HepG2 (cell line): ENCODE results near the genes TMEM231 and MON1B.

DNA sequence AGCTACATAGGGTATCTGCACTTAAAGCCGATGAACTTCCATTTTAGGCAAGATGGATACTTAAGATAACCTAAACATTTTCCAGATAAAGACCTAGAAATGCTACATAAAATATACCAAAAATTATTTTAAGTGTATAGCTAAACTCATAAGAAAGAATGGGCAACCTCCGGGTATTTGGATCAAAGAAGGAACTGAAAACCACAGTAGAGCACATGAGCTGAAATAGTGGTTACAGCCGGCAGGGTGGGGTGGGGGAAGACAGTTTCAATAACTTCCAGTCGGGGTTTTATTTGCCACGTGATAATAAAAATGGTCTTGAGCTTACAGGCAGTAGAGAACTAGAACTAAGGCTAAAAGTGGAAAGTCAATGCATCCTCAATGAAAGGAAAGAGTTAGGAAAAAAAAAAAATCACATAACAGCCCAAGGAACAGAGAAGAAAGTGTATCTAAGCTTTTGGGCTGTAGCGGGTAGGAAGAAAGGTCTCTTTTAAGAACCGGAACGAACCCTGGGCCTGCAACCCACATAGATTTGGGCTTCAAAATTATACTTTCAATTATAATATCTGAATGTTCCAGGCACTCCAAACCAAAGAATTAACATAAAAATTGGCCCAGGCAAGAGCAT lies 53.0 kb downstream of the CFDP1 start:
- RRBS, 2 experiments: 100% methylated on average over 2 of the region's 8 CpGs; no CpG with 5 or more reads in 1 of the 2 experiments
CAGE:
- cytosol, long polyA minus RNA: no peak
- cytosol, long polyA plus RNA: no peak
- long polyA plus RNA: no peak
- nucleus, long polyA minus RNA: no peak
- nucleus, long polyA plus RNA: no peak

GRCh38 chr16:75434316-75434924 lies 1.1 kb upstream of the CFDP1 start:
- RRBS, 2 experiments: no CpG with 5 or more reads among the region's 18 CpGs
CAGE:
- cytosol, long polyA minus RNA: no peak
- cytosol, long polyA plus RNA: no peak
- long polyA plus RNA: no peak
- nucleus, long polyA minus RNA: no peak
- nucleus, long polyA plus RNA: no peak

DNA sequence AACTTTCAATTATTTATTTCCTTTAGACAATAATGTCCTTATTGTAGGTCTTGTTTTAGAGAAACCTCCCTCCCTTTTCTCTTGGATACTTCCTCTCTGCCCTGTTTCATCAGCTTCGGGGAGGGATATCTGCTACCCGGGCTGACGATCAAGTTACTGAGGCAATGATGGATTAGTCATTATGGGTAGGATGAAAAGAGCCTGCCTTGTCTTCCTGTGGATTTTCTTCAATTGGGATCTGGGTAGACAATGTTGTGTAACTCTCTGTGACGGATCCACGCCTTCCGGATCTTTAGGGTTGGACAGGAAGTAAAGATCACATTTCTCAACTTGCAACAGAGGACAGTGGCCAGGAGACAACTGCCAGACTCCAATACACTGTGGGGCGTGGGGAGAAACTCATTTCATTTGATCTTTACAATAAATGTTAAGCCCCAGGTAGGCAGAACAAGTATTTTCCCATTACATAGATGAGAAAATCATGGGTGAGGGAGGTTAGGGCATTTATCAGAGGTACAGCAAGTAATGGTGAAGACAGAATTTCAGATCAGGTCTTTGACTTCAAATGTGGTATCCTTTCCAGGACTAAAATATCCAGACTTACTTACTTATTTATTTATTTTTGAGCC lies 11.4 kb upstream of the CHST6 start:
- RRBS, 2 experiments: no CpG with 5 or more reads among the region's 7 CpGs
CAGE:
- cytosol, long polyA minus RNA: no peak
- cytosol, long polyA plus RNA: no peak
- long polyA plus RNA: no peak
- nucleus, long polyA minus RNA: no peak
- nucleus, long polyA plus RNA: no peak

- RRBS, 2 experiments: no CpG with 5 or more reads among the region's 26 CpGs
CAGE:
- cytosol, long polyA minus RNA: no peak
- cytosol, long polyA plus RNA: no peak
- long polyA plus RNA: no peak
- nucleus, long polyA minus RNA: no peak
- nucleus, long polyA plus RNA: no peak
Measured at GRCh38 chr16:75534641-75535488, 1.0 kb downstream of the CHST5 start.

GRCh38 chr16:75555686-75556725 lies at the start of gene TMEM231:
Gene TMEM231 (minus strand): TSS chr16:75556252.
- RRBS, 2 experiments: under 1 to 1% methylated on average over 16 to 22 of the region's 85 CpGs
CAGE:
- cytosol, long polyA minus RNA: start-site peak on the minus strand at chr16:75556199-75556282, 21 reads
- cytosol, long polyA plus RNA: no peak
- long polyA plus RNA: start-site peak on the minus strand at chr16:75556199-75556314, 39 and 27 reads in 2 replicates
- nucleus, long polyA minus RNA: no peak
- nucleus, long polyA plus RNA: no peak

GRCh38 chr16:76532027-76532571 lies 254.9 kb downstream of the CNTNAP4 start:
- RRBS, 2 experiments: no CpG with 5 or more reads among the region's 3 CpGs
CAGE:
- cytosol, long polyA minus RNA: no peak
- cytosol, long polyA plus RNA: no peak
- long polyA plus RNA: no peak
- nucleus, long polyA minus RNA: no peak
- nucleus, long polyA plus RNA: no peak

DNA sequence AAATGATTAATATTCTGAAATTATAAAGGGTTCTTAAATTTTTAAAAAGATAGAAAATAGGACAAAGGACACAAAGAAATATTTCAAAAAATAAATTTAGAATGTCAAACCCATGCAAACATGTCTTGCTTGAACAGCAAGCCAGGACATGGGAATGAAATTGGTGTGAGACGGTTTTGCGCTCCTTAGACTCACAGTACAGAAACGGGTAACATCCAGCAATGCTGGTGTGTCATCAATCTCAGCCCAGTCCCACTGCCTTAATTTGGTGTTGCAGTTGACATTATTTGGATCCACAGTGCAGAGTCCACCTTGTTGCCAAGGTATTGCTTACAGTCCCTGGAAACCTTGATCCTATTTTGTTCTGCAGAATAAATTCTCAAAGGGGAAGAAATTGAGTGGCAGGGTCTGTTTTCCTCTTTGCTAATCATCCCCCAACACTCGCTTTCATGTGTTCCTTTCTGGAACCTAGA lies 311.6 kb upstream of the MON1B start:
- RRBS, 2 experiments: no CpG with 5 or more reads among the region's 4 CpGs
CAGE:
- cytosol, long polyA minus RNA: no peak
- cytosol, long polyA plus RNA: no peak
- long polyA plus RNA: no peak
- nucleus, long polyA minus RNA: no peak
- nucleus, long polyA plus RNA: no peak

GRCh38 chr16:77190821-77191441 lies at the start of gene MON1B:
Gene MON1B (plus strand): TSS chr16:77191190.
- RRBS, 2 experiments: 1 to 3% methylated on average over 12 of the region's 44 CpGs
CAGE:
- cytosol, long polyA minus RNA: start-site peak on the plus strand at chr16:77190900-77191010, 213 reads; start-site peak on the plus strand at chr16:77191188-77191216, 220 reads
- cytosol, long polyA plus RNA: start-site peak on the plus strand at chr16:77190966-77191002, 110 and 27 reads in 2 replicates; start-site peak on the plus strand at chr16:77191182-77191219, 351 and 326 reads in 2 replicates
- long polyA plus RNA: start-site peak on the plus strand at chr16:77190966-77190991, 99 and 108 reads in 2 replicates; start-site peak on the plus strand at chr16:77191182-77191218, 255 and 375 reads in 2 replicates
- nucleus, long polyA minus RNA: no peak
- nucleus, long polyA plus RNA: start-site peak on the plus strand at chr16:77190927-77191004, 49 and 425 reads in 2 replicates; start-site peak on the plus strand at chr16:77191190-77191224, 327 and 495 reads in 2 replicates

DNA sequence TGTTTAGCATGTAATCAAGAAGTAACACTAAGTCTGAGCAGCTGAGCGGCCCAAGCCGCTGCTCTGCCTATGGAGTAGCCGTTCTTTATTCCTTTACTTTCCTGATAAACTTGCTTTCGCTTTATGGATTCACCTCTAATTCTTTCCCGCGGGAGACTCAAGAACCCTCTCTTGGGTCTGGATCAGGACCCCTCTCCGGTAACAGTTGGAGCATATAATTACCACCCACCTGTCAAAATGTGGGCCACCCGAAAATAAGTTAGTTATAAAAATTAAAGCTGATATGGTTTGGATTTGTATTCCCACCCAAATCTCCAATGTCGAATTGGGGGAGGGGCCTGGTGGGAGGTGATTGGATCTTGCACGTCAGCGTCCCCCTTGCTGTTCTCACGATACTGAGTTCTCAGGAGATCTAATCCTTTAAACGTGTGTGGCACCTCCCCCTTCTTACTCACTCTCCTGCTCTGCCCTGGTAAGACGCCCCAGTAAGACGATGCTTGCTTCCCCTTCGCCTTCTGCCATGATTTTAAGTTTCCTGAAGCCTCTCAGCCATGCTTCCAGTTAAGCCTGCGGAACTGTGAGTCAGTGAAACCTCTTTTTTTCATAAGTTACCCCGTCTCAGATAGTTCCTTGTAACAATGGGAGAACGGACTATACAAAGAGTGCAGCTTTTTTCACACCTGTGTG lies 35.3 kb downstream of the SYCE1L start:
- RRBS, 2 experiments: no CpG with 5 or more reads among the region's 19 CpGs
CAGE:
- cytosol, long polyA minus RNA: no peak
- cytosol, long polyA plus RNA: no peak
- long polyA plus RNA: no peak
- nucleus, long polyA minus RNA: no peak
- nucleus, long polyA plus RNA: no peak

- RRBS, 2 experiments: 8 to 9% methylated on average over 15 to 26 of the region's 78 CpGs
CAGE:
- cytosol, long polyA minus RNA: no peak
- cytosol, long polyA plus RNA: no peak
- long polyA plus RNA: no peak
- nucleus, long polyA minus RNA: no peak
- nucleus, long polyA plus RNA: no peak
Measured at GRCh38 chr16:77433960-77434949, 579 bp downstream of the ADAMTS18 start.

- RRBS, 2 experiments: no CpG with 5 or more reads among the region's 2 CpGs
CAGE:
- cytosol, long polyA minus RNA: no peak
- cytosol, long polyA plus RNA: no peak
- long polyA plus RNA: no peak
- nucleus, long polyA minus RNA: no peak
- nucleus, long polyA plus RNA: no peak
Measured at GRCh38 chr16:77640885-77641084, 81.5 kb upstream of the NUDT7 start.

DNA sequence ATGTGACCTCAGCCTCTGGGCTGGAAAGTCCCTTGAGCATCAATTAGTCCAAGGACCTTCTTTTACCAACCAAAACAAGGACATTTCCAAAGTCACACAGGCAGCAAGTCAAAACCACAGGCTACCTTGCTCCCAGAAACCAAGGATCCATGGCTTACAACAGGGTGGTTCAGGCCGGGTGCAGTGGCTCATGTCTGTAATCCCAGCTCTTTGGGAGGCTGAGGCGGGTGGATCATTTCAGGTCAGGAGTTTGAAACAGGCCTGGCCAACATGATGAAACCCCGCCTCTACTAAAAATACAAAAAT lies 11.7 kb upstream of the VAT1L start:
- RRBS, 2 experiments: no CpG with 5 or more reads among the region's 3 CpGs
CAGE:
- cytosol, long polyA minus RNA: no peak
- cytosol, long polyA plus RNA: no peak
- long polyA plus RNA: no peak
- nucleus, long polyA minus RNA: no peak
- nucleus, long polyA plus RNA: no peak

- RRBS, 2 experiments: no CpG with 5 or more reads among the region's 5 CpGs
CAGE:
- cytosol, long polyA minus RNA: no peak
- cytosol, long polyA plus RNA: no peak
- long polyA plus RNA: no peak
- nucleus, long polyA minus RNA: no peak
- nucleus, long polyA plus RNA: no peak
Measured at GRCh38 chr16:77870318-77870801, 82.0 kb downstream of the VAT1L start.

DNA sequence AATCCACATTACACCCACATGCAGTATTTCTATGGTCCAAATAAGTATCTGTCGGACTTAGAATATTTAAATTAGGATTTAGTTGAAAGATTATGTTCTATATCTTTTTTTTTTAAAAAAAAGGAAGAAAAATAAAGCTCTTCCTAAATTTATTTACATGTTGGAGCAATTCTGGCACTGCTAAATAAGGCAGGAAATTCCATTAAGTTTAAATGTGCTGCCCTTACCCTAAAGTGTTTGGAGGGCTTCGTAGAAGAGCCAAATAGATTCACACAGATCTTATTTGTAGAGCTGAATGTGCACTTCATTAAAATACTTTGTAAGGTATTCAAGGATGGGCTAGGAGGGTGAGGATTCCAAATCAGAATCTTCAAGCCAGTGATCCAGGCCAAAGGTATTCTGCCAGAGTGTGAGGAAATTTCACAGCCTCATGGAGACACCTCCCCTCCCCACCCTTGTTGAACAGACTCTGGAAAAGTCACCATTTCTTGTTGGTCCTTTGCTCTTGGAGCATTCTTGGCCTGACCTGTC lies 193.1 kb downstream of the WWOX start:
- RRBS, 2 experiments: no CpG with 5 or more reads among the region's 2 CpGs
CAGE:
- cytosol, long polyA minus RNA: no peak
- cytosol, long polyA plus RNA: no peak
- long polyA plus RNA: no peak
- nucleus, long polyA minus RNA: no peak
- nucleus, long polyA plus RNA: no peak

DNA sequence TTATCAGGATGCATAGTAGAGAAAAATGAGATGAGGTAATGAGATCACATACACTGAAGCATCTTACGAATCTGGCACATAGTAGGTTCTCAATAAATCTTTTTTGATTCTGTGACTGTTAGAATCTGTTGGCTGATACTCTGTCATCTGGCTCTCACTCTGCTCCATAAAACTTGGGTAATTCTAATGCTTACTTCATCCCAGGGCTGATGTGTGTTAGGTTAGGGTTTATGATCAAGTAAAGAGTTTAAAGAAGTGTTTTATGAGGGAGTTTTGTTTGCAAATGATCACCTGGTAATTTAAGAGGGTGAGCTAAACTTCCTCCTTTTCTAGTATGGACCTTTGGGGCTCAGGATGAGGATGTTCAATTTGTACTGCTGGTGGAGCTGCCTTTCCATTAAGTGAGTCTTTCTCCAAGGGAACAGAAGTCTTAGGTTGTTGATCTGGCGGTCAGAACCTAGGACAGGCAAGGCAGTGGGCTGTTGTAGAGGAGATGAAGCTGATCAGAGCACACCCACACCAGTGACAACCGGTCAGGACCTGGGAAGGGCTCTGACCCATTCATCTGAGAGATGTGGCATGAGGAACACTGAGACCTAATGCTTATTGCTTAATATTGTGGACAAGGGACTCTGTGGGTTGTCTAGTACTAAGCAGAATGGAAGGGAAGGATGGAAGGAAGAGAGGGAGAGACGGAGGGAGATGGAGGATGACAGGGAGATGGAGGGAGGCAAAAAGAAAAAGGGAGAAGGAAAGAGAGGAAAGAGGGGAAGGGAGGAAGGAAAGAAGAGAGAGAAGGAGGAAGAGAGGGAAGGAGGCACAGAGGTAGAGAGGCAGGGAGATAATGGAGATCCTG lies 364.3 kb downstream of the WWOX start:
- RRBS, 2 experiments: no CpG with 5 or more reads among the region's 4 CpGs
CAGE:
- cytosol, long polyA minus RNA: no peak
- cytosol, long polyA plus RNA: no peak
- long polyA plus RNA: no peak
- nucleus, long polyA minus RNA: no peak
- nucleus, long polyA plus RNA: no peak

DNA sequence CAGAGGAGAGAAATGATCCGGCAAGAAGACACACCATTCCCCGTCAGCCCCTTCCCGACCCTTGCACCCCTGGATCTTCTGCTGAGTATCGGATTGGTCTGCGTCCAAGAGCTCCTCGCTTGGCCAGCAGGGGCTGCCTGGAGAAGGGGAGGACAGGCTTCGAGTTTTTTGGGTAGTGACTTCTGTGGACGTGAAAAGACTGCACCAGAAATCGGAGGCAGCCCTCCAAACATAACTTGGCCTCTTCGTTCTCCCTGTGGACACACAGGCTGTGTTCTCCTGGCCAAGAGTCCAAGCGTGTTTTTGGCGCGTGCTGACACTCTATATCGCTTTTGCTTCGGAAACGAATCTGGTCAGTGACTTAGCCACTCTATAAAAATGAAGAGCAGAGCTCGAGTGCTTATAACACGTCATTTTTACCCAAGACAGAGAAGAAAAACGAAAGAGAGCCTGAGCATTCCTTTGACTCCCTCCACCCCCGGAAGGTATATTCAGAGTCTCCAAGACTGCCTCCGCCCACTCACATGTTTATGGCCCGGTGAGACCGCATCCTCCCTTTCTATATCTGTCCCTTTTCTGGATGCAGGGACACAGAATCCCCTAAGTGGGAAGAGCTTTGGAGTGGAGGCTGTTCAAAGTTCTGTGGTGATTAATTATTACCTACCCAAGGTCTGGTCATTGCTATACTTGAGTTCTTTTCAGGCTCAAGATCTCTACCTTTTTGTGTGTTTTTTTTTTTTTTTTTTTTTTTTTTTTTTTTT lies 406.7 kb downstream of the WWOX start:
- RRBS, 2 experiments: 5% methylated on average over 1 of the region's 23 CpGs; no CpG with 5 or more reads in 1 of the 2 experiments
CAGE:
- cytosol, long polyA minus RNA: no peak
- cytosol, long polyA plus RNA: no peak
- long polyA plus RNA: no peak
- nucleus, long polyA minus RNA: no peak
- nucleus, long polyA plus RNA: no peak

- RRBS, 2 experiments: no CpG with 5 or more reads among the region's 9 CpGs
CAGE:
- cytosol, long polyA minus RNA: no peak
- cytosol, long polyA plus RNA: no peak
- long polyA plus RNA: no peak
- nucleus, long polyA minus RNA: no peak
- nucleus, long polyA plus RNA: no peak
Measured at GRCh38 chr16:78519321-78520006, 420.0 kb downstream of the WWOX start.

DNA sequence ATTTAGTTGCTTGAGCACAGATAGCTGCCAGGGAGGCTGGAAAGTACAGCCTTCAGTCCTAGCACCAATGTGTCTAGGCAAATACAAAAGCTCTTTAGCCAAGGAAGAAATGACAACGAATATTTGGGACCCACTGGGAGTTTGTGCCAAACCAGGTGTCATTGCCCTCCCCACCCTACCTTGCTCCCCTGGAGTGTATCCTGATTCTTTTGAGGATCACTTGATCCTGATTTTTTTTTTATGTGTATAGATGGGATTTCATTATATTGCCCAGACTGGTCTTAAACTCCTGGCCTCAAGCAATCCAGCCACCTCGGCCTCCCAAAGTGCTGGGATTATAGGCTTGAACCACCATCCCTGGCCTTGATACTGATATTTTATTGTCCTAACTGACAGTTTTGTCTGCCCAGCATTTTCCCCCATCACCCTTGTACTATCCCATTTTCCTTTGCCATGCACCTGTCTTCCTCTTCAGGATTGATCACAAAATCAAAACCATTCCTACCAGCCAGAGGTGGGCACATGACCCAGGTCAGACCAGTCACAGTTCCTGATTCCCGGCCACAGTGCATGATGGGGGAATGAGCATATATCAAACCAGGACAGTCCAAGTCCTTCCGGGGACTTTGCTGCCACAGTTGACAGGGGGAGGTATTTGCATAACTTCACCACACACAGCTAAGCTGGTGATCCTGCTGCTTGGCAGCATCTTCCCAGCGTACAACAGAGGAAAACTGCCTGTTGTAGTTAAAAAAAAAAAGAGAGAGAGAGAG lies 493.7 kb downstream of the WWOX start:
- RRBS, 2 experiments: no CpG with 5 or more reads among the region's 5 CpGs
CAGE:
- cytosol, long polyA minus RNA: no peak
- cytosol, long polyA plus RNA: no peak
- long polyA plus RNA: no peak
- nucleus, long polyA minus RNA: no peak
- nucleus, long polyA plus RNA: no peak

- RRBS, 2 experiments: no CpG with 5 or more reads among the region's 2 CpGs
CAGE:
- cytosol, long polyA minus RNA: no peak
- cytosol, long polyA plus RNA: no peak
- long polyA plus RNA: no peak
- nucleus, long polyA minus RNA: no peak
- nucleus, long polyA plus RNA: no peak
Measured at GRCh38 chr16:78663449-78663865, 564.0 kb downstream of the WWOX start.

- RRBS, 2 experiments: no CpG with 5 or more reads among the region's 9 CpGs
CAGE:
- cytosol, long polyA minus RNA: no peak
- cytosol, long polyA plus RNA: no peak
- long polyA plus RNA: no peak
- nucleus, long polyA minus RNA: start-site peak on the plus strand at chr16:78666443-78666558, 20 reads; start-site peak on the plus strand at chr16:78666757-78666971, 45 reads
- nucleus, long polyA plus RNA: no peak
Measured at GRCh38 chr16:78666206-78667159, 567.0 kb downstream of the WWOX start.